ENCODE results near the genes MTARC1 and HHIPL2.

DNA sequence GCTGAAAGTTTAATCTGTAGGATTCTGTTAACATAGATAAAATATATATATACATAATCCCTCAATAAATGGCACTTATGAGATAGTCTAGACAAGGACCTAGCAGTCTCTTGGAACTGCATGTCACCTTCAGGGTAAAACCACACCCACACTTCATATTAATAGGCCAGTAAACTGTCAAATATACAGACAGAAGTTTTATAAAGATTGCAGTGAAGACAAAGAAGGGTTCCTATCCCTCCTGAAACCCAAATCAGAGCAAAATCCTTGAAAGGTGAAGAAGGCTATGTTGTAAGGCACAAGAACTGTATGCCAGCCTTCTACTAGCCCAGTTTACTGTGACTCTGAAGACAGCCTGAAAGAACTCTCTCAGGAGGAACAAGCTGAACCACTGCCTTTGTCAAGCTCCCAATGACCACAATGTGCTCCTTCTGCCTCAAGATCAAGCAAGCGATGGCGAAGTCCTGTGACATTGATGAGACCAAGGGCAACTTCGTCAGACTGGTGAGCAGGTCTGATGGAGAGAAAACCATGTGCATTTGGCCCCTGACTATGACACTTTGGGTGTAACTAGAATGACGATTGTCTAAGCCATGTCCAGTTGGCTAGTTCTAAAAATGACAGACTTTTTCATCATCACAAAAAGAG lies 60.9 kb downstream of the MARK1 start:
- PRO-cap, result no peak
- RAMPAGE, long total RNA, result no peak

DNA sequence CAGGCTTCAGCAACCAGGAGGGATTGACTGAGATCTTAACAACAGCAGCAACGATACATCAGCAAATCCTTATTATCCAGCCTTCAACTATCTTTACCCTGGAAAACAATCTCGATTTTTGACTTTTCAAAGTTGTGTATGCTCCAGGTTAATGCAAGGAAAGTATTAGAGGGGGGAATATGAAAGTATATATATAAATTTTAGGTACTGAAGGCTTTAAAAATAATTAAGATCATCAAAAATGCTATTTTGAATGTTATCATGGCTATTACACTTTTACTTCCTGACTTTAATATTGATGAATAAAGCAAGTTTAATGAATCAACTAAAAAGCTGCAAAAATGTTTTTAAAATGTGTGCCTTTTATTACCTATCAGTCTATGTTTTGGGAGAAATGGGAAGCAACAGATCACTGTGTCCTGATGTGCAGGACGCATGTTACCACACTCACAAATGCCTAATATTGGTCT lies 2.8 kb upstream of the MTARC1 start:
- PRO-cap, result no peak
- RAMPAGE, long total RNA, result no peak

- PRO-cap, result no peak
- RAMPAGE, long total RNA, result no peak
These were observed at the start of gene MTARC1 for GRCh38 chr1:220786641-220787258. Gene MTARC1, plus strand, starts transcription at chr1:220786913.

DNA sequence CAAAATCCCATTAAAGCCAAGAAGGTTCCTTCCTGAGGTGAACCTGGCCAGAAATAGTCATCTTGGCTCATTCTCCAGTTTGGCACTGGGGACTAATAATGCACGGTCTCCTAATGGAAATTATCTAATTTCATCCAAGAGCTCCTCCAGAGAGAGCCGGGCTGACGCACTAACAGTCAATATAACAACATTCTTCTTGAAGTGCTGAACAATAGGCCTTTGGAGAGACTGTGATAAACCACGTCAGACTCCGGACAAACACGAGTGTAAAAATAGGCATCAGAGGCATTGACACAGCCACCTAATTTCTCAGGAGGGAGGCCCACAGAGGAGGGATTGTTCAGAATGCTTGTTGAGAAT lies 35.5 kb upstream of the HLX start:
- PRO-cap, result no peak
- RAMPAGE, long total RNA, result no peak

DNA sequence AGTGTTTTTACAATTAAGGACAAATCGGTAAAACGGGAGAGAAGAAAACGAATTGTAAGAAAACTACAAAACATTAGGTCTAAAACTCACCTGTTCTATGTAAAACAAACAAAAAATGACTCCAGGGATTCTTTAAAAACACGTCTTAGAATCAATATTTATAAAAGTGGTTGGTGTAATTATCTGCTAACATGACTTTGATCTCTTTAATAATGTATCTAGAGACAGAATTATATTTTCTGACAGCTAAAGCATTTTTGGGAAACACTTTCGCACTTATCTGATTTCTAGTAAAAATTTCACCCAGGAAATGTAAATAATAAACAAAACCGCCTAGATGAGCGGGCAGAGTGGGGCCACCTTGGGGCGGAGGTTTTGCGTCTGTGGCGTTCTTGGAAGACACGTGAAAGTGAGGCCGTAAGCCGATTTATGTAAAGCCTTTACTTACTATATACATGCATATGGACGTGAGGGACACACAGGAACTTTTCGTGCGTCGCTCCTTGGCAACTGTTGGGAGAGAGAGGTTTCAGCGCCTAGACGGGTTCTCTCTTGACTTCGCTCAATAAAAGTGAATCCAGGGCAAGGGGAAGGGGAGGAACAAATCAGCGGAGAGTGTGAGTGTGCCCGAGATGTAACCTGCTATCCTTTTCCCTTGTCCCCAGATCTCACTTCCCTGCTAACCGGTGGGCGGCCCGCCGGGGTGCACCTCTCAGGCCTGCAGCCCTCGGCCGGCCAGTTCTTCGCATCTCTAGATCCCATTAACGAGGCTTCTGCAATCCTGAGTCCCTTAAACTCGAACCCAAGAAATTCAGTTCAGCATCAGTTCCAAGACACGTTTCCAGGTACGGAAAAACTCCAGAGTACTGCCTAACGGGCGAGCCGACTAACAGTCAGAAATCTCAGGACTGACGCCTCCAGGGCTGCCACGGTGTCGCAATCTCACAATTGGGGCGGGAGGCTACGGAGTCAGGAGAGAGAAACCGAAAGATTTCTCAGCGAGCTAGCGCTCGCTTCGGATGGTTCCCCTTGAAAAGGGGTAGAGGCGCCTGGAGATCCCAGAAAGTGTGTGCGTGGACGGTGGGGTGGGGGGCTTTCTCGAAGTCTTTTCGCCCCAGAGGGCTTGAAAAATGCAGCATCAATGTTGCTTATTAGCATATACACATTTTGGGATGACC lies 1.7 kb downstream of the HLX start:
- PRO-cap, result no peak
- RAMPAGE, long total RNA, result no peak

- PRO-cap, result no peak
- RAMPAGE, long total RNA, result no peak
These were observed 83.0 kb downstream of the HLX start for GRCh38 chr1:220962214-220962728.

- PRO-cap, result no peak
- RAMPAGE, long total RNA, result no peak
These were observed 238.3 kb downstream of the HLX start for GRCh38 chr1:221117365-221118095.

DNA sequence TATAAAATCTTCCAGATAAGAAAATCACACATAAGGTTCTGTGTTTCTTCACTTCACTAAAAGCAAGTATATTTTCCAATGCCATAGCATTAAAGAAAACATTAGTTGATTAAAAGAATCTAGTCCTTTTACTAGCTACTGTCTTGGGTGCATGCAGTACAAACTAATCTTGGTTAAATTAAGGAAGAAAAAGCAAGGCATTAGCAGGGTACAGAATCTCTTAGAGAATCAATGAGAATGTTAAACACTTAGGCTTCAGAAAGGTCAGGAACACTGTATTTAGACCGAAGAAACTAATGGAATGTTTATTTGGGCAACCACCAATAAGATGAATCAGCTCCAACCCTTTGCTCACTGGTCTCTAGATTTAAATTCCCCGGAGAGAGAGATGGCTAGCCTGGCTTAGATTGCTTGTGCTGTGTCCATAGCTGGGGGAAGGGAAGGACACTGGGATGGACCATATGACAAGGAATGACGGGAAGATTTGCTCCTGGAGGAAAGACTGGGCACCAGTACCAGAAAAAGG lies 426.7 kb downstream of the DUSP10 start:
- PRO-cap, result no peak
- RAMPAGE, long total RNA, result no peak

GRCh38 chr1:221728045-221728593 lies 13.8 kb downstream of the DUSP10 start:
- PRO-cap, result no peak
- RAMPAGE, long total RNA, result no peak

DNA sequence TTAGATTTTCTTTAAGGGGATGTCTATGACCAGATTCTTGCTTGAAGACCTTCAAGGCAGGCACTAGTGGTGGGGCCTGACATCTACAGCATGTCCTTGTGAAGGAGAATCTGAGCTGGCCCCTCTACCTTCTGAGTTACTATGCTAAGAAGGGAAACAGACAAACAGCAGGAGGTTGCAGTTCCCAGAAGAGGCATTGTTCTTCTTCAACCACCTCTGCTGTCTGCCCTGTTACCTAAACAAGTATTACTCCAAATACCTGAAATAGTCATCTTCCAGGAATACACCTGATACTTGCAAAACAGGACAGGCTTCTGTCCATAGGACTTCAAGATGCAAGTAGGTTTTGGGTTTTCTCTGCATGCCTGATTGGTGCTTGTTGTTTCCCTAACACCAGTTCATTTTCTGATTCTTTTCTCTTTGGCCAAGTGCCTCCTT lies 92.9 kb upstream of the DUSP10 start:
- PRO-cap, result no peak
- RAMPAGE, long total RNA, result no peak

DNA sequence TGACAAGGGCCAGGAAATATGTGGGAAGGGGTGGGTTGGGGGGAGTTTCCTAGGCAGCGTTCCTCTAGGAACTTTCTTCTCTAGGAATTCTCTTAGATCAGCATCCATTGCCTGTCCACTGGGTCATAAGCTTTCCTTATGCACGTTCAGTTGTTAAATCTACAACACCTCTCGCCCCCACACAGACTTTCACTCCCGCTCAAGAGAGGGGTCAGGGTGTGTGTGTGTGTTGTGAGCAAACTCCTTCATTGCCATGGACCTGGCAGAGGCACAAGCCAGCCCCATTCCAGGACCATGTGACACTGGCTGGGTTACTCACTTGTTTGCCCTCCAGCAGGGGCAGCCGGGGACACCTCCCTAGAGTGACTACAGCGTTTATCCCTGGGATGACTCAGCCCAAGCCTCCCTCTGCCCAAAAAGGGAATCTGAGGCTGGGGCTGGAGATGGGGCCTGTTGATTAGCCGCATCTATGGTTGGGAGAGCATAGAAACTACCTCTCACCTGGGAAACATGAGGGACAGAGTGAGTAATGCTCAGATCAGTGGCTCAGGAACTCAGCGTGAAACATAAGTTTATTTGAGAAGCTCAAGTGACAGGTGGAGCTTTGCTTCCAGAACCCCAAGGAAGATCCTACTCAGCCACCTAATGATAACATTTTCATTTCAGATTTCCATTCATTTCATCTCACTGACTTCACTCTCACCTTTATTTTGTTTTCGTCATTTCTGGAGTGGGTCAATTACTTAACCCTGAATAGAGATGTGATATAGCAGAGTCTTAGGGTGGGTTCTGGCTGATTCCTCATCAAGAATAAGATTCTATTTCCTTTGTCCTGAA lies 145.3 kb upstream of the DUSP10 start:
- PRO-cap, result no peak
- RAMPAGE, long total RNA, result no peak

DNA sequence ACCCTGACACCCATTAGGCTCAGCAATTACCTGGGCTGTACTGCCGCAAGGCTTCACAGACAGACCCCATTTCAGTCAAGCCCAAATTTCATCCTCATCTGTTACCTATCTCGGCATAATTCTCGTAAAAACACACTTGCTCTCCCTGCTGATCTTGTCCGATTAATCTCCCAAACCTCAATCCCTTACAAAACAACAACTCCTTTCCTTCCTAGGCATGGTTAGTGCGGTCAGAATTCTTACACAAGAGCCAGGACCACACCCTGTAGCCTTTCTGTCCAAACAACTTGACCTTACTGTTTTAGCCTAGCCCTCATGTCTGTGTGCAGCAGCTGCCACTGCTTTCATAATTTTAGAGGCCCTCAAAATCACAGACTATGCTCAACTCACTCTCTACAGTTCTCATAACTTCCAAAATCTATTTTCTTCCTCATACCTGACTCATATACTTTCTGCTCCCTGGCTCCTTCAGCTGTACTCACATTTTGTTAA lies 227.4 kb upstream of the DUSP10 start:
- PRO-cap, result no peak
- RAMPAGE, long total RNA, result no peak

- PRO-cap, result no peak
- RAMPAGE, long total RNA, result no peak
These were observed 316.4 kb upstream of the DUSP10 start for GRCh38 chr1:222058340-222058677.

- PRO-cap, result no peak
- RAMPAGE, long total RNA, result no peak
These were observed at the start of gene HHIPL2 for GRCh38 chr1:222547819-222548418. Gene HHIPL2, minus strand, starts transcription at chr1:222548104.

DNA sequence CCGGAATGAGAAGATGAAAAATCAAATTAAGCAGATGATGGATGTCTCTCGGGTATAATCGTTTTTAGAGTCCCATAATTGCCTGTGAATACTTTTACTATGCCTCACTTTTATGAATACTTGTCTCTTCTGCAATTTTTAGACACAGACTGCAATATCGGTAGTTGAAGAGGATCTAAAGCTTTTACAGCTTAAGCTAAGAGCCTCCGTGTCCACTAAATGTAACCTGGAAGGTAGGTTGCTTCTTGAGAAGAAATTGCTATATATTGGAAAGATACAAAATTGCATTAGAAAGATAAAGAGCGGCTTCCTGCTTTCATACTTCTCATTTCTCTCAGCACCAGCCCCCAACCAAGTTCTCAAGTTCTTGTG lies 36.3 kb downstream of the MIA3 start:
- PRO-cap, result no peak
- RAMPAGE, long total RNA, result no peak

DNA sequence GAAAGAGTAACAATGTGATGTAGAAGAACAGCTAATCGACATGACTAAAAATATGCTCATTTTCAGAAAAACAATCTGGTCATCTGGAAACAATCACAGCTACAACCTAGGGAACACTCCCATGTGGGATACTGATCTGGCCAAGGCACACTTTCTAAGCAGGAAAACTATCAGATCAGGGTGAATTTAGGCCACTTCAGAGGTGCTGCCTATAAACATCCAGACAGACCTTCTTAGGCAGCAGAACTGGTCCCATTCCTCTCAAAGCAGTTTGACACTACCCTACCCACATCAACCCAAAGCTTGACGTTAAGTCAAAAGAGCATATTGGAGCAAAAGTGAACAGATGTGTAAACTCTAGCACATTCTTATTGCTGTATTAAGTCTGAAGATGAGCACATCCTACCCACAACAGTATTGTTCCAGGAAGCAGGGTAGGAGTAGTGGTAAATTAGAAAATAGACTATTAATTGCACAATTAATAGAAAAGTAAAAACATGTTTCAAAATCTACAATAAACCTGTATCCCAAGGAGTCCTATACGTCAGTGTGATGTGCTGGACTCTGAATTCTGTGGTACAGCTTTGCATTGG lies 43.0 kb downstream of the AIDA start:
- PRO-cap, result no peak
- RAMPAGE, long total RNA, result no peak

- PRO-cap, result no peak
- RAMPAGE, long total RNA, result no peak
These were observed 9.3 kb downstream of the FAM177B start for GRCh38 chr1:222746288-222746690.

- PRO-cap, result no peak
- RAMPAGE, long total RNA, result no peak
These were observed 113.4 kb downstream of the DISP1 start for GRCh38 chr1:222928160-222928644.

DNA sequence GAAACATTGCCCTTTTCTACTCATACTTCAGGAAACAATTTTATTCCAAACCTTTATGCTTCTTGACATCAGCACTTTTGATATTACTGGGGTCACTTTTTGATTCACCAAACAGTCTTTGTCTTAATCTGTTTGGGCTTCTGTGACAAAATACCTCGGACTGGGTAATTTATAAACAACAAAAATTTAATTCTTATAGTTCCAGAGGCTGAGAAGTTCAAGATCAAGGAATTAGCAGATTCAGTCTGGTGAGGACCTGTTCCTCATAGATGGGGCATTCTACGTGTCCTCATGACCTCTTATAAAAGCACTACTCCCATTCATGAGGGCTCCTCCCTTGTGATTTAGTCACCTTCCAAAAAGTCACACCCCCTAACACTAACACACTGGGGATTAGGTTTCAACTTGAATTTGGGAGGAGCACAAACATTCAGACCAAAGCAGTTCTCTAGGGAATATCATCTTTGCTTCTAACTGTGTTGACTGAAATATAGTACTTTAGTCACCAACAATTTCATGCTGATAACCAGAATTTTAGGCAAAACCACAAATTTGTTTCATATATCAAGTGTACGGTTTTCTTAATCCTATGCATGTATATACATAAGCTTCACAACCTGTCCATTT lies 141.5 kb downstream of the TLR5 start:
- PRO-cap, result no peak
- RAMPAGE, long total RNA, result no peak

DNA sequence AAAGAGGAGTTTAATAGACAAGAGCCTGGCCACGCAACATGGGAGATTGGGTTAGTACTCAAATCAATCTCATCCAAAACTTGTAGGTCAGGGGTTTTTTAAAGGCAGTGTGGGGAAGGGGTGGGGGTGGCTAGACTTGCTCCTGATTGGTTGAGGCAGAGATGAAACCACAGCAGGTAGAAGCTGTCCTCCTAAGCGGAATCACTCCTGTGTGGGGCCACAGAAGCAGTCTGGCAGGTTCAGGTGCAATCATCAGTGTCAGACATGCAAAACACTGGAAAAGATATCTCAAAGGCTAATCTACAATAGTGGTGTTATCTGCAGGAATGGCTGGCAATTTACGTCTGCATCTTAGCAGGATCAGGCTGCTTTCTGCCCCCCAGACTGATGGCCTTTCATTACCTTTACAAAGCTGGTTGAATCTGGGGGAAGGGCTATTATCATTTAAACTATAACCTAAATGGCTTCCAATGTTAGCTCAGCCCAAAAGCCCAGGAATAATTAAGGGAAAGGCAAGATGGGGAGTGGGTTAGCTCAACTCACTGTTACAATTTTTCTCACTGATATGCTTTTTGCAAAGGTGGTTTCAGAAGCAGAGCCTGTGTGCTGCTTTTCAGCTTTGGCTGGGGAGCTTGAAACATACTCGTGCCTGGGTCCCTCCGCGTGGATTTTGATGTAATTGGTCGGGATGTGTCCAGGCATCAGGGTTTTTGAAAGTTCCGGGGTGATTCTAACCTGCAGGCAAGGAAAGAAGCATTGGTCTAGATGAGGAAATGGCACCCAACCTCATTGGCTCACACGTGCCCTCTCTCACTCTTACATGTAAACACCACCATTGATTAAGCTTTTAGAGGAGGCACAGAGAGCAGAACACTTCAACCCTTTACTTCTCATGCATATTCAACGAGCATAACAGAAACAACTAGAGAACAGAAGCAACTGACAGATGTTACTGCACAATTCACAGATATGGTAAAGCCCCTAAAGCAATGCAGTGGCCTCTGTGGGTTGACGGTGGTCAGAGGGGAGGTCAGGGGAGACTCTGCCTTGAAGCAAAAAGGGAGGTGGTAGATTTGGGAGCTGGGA lies 112.4 kb downstream of the TLR5 start:
- PRO-cap, result no peak
- RAMPAGE, long total RNA, result no peak

All from spinal cord (tissue), 3 donors.